AG09309 (cell line): Measurements from ENCODE around the genes METTL15 and C11orf91.

- RRBS: no CpG with 5 or more reads among the region's 6 CpGs
Observed at GRCh38 chr11:27055109-27055707, 14.6 kb downstream of the BBOX1 start.

- RRBS: no CpG with 5 or more reads among the region's 4 CpGs
Observed at GRCh38 chr11:27375150-27375890, 12.3 kb upstream of the CCDC34 start.

GRCh38 chr11:27388151-27388421, 25.1 kb upstream of the CCDC34 start:
- RRBS: no CpG with 5 or more reads among the region's 1 CpG

DNA sequence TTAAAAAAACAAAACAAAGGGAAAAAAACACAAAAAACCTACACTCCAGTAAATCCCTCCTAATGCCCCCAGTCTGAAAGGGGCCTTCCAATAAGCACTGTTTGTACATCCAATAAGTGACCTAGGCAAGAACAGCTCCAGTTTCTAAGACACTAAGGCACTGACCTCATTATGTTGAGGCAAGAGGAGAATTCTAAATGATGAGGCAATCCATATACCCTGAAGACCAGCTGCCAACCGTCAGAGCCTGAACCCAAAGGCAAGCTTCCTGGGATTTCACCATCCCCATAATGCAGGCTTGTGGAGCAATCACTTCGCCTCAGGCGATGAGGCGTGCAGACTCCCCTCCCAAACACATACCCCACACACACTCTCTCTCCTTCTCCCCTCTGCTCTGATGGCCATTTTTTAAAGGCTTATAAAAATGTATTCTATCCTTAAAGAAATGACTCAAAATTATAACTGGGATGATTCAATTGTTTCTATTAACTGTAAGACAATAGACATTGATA, 49.5 kb downstream of the LGR4 start:
- RRBS: no CpG with 5 or more reads among the region's 4 CpGs

GRCh38 chr11:27468959-27469507, 3.6 kb downstream of the LGR4 start:
- RRBS: no CpG with 5 or more reads among the region's 8 CpGs

DNA sequence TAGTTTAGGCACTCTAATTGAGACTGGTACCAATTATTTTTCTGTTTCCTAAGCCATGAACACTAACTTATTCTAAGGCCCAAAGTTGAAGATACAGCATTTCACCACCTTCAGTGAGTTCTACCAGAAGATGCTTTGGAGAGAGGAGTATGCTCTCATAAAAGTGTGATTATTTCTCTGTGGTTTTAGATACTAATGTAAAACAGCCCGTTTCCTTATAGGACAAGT, 2.5 kb downstream of the LGR4 start:
- RRBS: no CpG with 5 or more reads among the region's 1 CpG

DNA sequence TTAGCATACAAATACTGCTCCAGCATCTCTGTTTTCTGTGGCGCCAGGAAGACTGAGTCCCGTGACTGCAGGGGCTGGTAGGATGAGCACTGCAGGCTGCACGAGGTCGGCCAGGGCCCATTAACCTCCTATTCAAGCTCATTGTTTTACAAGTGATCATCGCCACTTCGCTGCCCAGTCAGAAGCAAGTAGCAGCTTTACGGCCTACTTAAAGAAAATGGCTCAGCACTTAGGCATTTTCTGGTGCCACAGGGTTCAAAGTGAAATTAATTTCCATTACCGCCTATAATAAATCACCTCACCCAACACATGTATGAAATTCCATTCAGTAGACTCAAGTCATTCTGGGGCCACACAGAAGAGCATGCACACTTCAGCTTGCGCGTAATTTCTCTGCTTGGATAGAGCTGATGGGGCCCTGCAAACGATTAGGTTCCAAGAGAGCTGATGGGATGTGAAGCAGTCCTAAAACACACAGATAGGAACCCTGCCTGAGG, 173.8 kb downstream of the KIF18A start:
- RRBS: no CpG with 5 or more reads among the region's 11 CpGs

- RRBS: 5% methylated on average over 2 of the region's 33 CpGs
Observed at GRCh38 chr11:28108007-28108623, at the start of gene METTL15. Gene METTL15 (plus strand): TSS chr11:28108388.

DNA sequence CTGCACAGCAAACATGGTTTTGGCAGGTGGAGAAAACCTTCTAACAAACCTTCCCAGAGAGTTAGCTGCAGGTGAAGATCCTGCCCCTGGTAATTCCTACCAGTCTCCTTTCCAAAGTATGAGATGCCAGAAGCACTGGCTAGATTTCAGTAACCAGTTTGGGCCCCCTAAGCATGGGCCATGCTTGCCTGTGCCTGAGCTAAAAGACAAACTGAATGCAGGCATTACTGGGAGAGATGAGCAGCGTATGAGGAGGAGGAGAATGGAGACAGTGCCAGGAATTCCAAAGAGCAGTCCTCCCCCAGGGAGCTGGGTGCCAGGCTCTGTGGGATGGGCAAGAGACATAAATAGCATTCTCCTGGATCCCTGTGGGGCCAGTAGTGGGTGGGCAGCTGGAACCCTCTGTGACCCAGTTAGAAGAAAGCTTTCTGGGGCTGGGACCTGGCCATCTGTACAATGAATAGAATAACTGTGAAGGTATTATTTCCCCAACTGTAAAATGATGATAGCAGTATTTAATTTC, 235.6 kb downstream of the KCNA4 start:
- RRBS: no CpG with 5 or more reads among the region's 1 CpG

- RRBS: no CpG with 5 or more reads among the region's 4 CpGs
Observed at GRCh38 chr11:30342453-30343339, 19.8 kb downstream of the ARL14EP start.

DNA sequence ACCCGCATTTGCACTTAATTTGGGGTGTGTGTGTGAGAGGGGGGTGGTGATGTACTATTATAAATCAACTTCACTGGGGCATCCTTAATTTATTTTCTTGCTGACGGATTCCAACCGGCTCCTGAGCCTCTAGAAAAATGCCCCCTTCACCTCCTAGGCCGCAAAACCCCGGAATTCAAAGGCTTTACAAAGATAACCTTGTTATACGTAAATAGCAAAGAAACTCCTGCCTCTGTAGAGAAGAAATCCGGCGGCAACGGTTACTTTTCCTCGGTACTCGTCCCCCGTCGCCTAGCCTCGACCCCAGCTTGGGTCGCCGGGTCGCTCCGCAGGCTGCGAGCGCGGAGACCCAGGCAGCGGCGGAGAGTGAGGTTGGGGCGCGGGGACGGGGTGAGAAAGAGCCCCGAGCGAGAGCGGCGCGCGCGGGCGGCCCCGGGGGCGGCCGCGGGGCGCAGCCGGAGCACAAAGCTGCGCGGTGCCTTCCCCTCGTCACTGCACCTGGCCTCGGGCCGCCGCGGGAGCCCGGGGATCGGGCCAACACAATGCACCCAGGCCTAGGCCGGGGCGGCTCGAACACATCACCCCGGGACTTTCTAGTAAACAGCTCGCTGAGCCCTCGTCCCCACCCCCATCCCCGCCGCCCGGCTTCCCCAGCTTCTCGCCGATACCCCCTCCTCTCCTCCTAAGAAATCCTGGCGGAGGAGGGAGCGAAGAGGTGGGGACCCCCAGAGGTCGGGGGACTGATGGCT, 1.0 kb downstream of the MPPED2 start:
- RRBS: 3% methylated on average over 29 of the region's 63 CpGs

DNA sequence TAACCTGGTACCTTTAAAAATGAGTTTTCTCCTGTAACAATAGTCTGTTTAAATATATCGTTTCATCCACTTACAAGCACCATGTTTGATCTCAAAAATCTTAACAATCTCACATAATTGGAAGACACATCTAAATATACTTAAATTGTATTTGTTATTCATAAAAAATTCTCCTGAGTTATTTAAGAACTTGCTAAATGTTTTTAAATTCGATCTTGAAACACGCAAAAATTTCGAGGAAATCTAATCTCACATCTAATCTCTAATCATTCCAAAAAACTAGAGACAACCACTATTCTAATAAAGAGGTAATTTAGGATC, 19.7 kb downstream of the IMMP1L start:
- RRBS: no CpG with 5 or more reads among the region's 4 CpGs

DNA sequence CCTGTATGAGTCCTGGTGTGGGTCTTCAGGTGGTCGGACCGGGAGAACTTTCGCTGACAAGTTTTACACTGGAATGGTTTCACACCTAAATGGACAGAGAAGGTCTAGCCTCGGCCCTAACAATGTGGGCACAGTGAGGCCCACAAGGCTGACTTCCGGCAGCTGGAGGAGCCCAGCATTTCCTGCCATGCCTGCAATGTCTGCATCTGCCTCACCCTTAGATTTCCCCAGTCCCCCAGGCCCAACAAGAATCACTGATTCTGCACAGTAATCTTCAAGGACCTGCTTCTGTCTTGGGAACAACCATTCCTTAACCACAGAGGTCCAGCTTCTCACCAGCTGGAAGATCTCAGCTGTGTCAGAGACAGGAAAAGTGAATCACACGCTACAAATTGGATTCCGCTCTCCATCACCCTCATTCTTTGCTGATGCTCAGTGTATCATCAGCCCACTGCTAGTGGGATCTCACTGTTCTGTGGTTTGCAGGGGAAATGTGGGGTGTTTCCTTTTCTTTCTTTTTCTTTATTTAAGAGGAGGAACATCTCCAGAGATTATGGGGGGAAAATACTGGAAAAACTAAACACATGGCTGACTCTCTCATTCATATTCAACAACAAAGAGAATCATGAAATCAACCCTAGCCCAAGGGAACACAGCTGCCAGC, 43.2 kb downstream of the WT1 start:
- RRBS: no CpG with 5 or more reads among the region's 7 CpGs

DNA sequence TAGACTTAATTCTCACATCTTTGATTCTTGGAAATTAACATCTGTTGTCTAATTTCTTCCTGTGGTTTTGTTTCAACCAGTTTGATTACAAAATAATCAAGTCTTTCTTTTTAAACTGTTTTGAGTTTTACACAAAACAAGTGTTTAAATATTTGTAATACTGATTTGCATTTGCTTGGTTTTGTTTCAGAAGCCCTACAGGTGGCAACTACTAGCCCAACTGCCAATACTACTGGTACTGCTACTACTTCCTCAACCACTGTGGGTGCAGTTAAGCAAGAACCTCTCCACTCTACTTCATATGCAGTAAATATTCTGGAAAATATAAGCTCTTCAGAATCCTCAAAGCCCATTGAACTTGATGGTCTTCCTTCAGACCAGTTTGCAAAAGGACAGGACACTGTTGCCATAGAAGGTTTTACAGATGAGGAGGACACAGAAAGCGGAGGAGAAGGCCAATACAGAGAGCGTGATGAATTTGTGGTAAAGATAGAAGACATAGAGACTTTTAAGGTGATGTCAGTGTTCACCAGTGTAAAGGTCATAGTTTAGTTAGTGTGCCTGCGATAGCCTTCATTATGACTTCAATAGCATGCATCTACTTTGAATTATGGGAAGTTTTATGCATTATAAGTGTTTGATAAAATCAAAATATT, 61.2 kb downstream of the QSER1 start:
- RRBS: no CpG with 5 or more reads among the region's 3 CpGs

DNA sequence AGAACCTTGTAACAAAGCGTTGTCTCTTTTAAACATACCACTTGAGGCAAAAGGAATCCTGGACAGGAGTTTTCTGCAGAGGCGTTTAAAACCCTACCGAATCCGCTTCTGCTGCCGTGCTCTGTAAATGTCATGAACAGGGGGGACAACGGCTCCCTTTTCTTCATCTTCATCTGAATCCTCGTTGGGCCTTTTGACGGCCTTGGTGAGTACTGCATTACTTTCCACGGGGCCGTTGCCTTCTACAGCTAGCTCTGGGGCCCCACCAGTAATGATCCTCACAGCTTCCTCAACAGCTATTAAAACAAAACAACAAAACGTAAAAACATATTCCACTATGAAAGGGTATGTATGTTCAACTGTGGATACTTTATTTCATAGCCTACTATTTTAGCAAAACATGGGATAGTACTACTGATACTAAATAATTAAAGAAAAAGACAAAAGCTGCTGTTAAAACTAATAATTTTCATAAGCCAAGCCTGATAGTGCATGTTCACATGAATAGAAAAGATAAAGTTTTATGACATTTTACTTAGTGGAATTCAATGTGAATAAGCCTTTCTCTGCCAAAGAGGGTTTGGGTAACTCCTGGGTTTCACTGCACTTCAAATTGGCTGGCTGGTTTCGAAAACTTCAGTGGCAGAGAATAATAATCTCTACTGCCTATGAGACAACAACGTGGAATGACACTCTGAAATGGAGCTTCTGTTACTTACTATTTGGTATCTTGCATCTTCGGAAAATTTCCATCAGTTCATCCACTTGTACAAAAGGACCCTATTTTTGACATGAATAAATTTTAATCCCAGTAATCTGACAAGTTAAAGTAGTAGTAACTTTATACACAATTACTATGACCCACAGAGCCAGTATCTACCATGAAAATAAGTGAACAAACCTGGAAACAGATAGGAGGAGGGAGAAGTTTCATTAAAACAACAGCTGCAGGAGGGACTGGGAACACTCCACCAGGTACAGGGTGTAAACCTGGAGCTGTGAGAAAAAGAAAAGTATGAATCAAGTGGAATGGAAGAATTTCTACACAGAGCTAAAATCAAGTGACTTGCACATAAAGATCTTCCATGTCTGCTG, 46.0 kb downstream of the TCP11L1 start:
- RRBS: no CpG with 5 or more reads among the region's 14 CpGs

DNA sequence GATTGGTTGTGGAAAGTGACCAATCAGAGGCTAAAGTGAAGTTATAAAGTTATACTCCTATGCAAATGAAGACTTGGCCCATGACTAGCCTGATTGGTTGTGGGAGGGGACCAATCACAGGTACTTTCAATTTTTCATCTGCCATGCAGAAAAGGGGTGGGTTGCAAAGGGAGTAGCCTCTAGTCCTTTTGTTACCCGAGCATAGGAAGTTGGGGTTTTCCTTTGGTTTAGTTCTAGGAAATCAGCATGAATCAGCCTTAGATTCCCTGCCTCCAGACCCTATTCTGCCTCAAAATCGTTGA, 18.2 kb upstream of the CSTF3 start:
- RRBS: no CpG with 5 or more reads among the region's 2 CpGs

DNA sequence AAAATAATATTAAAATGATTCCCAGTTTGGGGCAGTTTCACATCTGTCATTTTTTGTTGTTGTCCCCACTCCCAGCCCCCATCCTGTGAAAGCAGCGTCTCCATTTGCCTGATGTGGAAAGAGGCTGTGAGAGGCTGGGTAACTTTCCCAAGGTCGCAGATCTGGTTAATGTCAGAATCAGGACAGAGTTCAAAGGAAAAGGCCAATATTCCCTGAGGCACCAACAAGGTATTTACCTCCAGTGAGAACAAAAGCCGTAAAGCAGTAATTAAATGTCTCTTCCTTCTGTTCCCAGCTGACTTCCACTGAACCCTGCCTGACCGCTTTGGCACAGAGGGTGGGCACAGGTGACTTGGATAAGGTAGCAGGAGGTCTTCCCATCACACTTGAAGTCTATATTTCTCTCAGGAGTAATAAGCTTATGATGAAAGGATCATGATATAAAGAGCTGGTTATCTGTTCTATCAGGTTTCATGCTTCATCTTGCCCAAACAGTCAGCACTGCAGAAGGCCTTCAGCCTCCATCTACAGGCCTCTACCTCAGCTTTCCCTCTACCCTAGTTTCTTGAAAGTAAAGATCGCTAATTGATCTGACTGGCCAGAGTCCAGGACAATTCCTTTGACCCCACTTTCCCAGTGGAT, 9.5 kb downstream of the C11orf91 start:
- RRBS: no CpG with 5 or more reads among the region's 5 CpGs

GRCh38 chr11:33700286-33701390, at the start of gene C11orf91:
Gene C11orf91 (minus strand): TSS chr11:33700826.
- RRBS: 11% methylated on average over 22 of the region's 89 CpGs

- RRBS: no CpG with 5 or more reads among the region's 2 CpGs
Observed at GRCh38 chr11:33715673-33716031, 15.0 kb upstream of the C11orf91 start.

DNA sequence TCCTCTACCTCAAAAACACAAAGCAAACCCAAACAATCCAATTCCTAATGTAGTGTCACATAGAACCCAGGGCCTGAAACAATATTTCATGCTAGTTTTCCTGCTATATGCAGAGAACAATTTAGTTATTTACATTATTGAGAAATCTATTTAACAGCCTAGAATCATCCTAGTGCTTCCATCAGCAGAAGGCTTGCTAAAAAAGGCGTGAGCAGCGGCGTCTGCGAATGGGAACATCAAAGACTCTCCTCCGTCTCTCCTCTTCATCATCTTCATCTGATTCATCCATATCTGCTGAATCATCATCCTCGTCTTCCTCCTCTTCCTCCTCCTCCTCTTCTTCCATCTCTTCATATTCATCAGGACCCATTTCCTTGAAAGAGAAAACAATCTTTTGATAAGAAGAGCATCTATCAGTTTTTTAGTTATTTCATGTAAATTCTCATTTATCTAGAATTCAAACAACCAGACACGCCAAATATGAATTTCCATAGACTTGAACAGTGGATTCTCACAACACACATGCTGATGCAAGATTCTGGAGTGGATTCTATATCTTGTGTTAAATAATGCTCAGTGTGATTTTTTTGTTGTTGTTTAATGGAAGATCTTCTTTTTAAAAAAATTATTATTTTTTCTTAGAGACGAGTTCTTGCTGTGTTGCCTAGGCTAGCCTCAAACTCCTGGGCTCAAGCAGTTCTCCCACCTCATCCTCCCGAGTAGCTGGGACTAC, 5.7 kb upstream of the CD59 start:
- RRBS: no CpG with 5 or more reads among the region's 9 CpGs